Parotid gland (tissue), 1 donor: ENCODE measurements around the gene IPO13.

- PRO-cap = no peak
Observed at GRCh38 chr1:43590941-43591679, 58.8 kb upstream of the KDM4A start.

DNA sequence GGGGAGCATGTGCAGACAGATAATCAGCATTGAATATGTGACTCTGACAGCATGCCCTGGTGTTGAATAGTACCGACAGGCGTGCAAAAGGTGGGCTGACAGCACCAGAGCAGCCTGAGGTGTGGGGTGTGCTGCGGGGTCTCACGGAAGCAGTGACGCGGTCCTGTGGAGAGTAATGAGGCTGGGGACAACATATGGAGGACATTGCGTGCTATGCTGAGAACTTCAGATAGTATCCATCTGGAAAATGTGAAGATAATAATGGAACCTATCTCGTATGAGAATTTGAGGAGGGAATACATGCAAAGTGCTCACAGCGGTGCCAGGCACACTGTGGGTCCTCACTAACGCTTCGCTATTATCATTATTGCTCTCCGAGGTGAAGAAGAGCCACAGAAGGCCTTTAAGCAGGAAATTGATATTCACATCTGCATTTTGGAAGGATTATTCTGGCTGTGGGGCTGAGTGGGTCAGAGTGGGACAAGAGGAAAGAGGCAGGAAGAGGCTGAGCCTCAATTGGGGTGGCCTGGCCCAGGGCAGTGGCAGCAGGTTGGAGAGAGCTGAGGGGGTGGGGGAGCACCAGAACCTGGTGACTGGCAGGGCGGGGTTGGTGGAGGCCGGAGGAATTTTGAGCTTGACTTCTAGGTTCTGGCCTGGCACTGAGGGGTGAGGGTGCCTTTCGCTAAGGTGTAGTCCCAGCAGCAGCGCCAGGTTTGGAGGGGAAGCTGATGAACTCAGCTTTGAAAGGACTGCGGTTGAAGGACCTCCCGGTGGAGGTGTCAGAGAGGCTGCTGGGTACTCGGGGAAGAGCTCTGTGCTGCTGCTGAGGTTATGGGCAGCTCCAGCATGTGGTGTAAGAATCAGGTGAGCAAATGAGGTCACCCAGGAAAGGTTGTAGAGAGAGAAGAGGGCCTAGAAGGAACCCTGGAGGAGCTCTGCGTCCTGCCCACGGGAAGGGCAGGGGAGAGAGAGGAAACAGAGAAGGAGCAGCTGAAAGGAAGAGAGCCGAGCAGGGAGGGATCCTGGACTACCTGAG, 33.7 kb upstream of the KDM4A start:
- PRO-cap = no peak

DNA sequence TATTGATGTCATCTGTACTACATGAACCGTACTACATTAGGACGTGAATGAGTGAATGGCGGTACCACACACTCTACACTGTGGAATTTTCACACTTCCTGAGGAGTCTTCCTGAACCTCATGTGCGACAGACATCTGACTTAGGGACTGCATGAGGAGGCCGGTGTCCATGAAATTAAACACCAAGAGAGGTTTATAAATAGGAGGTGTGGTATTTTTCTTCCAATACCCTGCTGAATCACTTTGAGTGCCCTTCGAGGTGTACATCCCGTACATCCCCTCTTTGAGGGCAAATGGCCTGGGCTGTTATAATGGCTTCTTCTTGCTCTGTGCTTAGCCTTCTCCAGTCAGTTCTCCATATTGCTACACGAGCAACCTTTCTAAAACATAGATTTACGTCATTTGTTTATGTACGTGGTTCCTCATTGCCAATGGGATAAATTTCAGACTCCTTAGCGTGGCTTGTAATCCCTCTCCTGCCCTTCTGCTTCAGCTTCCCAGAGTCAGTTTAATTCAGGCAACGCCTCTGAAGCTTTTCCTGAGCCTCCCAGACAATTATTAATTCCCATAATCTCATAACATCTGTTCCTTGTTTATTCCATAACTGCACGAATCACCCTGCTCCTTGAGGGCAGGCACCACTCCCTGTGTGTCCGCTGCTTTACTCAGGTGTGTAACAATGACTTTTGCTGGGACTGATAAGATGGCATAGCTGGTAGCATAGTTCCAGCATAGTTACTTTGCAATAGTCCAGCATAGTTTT, 9.4 kb downstream of the ST3GAL3 start:
- PRO-cap = no peak

GRCh38 chr1:43946196-43947390, at the start of gene IPO13:
IPO13 (plus strand) TSS chr1:43946950.
- PRO-cap = bidirectional peak, plus-strand start at chr1:43946962, minus-strand start at chr1:43946550

GRCh38 chr1:43966377-43967219, 3.2 kb upstream of the DPH2 start:
- PRO-cap = no peak

DNA sequence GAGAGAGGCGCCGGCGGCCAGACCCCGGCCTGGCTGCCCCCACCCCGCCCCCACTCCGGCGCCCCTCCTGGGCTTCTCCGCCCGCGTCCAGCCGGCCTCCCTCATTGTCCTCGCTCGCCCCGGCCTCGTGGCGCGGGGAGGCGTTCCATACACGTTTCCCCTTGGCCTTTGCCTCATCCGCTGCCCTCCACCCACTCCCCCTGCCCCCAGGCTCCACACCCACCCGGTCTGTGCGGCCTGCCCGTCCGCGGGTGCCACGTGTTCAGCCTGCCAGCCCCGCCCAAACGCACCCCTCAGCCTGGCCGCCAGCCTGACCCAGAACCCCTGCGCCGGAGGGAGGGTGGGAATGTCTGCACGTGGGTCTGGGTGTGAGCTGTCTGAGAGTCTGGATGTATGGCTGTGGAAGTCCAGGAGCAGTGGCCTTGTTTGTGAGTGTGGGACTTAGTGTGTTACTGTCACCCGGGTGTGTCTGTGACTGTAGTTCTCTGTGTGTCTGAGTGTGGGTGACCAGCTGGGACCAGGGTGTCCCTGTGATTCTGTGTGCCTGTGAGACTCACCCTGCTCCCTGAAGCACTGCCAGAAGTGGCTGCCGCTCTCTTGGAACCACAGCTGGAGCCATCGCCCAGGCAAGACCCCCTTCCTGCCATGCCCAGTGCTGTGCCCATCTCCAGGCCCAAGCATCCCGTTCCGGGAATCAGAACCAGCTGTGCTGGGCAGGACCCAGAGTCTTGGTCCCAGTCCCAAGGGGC, 783 bp downstream of the B4GALT2 start:
- PRO-cap = unidirectional peak, minus-strand start at position 116 of the sequence

DNA sequence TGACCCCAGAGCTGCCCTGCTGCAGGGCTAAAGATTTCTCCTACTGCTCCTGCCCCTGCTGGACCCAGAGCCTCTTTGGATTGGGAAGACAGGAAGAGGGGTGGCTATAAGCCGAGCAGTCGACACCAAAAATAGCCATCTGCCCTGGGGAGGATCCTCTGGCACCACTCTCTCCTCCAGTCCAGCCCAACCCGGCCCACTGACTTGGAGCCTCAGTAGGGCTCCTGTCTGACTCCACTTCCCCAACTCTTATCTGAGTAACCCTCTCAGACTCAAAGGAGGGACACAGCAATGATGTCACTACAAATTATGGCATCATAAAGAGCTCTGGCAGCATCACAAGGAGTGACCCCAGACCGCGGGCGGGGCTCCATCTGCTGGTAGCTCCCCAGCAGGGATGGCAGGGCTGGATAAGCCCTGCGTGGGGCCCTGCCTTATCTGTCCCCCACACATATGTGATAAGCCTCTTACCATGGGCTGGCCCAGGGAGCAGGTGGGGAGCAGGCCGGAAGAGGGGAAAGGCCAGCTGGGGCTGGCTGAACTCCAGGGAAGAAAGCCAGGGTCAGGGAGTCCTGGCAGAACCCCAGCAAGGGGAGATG, 4.5 kb upstream of the SLC6A9 start:
- PRO-cap = no peak

- PRO-cap = no peak
Observed at GRCh38 chr1:44217912-44218534, 4.8 kb downstream of the DMAP1 start.

DNA sequence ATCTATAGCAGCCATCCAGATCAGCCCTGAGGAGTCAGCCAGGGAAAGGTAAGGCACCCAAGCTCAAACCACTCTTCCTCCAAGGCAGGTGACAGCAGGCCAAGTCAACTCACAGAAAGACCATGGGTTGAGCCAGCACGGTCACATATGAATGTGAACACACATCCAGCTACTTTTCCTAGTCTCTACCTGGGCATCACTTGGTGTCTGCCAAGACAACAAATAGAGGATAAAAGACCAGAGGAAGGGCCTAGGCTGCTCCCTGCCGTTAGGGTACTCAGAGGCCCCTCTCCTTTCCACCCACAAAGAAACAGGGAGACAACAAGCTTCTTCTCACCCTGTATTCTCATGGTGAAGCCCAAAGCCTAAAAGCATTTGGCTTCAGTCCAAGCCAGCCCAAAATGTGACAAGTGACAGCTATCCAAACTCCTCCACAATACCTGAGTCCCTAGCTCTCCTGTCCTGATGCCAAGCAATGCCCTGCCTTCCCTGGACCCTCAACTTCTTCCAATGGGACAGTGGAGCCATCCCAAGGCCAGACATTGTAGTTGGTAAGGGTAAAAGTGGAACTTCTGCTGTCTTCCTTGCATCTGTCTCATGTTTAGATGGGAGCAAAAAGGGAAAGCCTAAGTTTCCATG, 55.4 kb downstream of the DMAP1 start:
- PRO-cap = no peak

DNA sequence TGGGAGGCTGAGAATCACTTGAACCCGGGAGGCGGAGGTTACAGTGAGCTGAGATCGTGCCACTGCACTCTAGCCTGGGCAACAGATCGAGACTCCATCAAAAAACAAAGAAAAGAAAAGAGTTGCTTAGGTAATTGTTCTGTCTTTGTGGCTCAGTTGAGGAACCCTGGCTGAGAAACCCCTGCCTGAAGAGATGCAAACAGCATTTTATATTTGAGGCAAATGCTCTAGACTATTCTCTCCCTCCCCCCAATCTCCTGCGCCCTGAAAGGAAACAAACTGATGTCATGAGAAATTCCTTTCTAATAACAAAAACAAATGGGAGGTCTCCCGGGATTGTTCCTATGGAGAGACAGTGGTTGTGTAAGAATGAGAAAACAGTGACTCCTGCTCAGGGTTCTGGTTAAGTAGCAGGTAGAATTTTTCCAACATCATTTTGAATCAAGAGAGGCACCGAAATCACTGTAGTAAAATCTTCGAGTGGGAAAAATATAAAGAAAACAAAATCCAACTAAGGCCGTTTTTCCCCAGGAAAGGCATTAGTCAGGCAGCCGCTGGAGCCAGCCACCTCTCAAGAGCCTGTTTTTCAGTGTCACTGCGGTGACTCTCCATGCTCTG, 80.1 kb downstream of the RNF220 start:
- PRO-cap = unidirectional peak, plus-strand start at position 434 of the sequence

GRCh38 chr1:44496552-44496939, 91.5 kb downstream of the RNF220 start:
- PRO-cap = no peak

- PRO-cap = no peak
Observed at GRCh38 chr1:44644573-44644876, 29.8 kb downstream of the TMEM53 start.

GRCh38 chr1:44778568-44778831, 3.2 kb downstream of the RPS8 start:
- PRO-cap = no peak

DNA sequence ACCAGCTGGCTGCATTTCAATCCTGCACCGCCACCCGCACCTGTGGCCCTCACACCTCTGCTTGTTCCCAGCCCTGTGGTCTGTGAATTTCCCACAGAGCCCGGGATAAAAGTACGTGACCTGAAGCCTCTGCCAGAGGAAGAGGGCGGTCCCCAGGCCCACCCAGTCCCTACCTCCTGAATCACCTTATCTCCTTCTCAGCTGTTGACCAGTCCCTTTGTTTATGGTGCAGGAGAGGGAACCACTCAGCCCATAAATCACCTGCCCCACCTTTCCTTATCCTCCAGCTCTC, 3.4 kb upstream of the BEST4 start:
- PRO-cap = no peak

DNA sequence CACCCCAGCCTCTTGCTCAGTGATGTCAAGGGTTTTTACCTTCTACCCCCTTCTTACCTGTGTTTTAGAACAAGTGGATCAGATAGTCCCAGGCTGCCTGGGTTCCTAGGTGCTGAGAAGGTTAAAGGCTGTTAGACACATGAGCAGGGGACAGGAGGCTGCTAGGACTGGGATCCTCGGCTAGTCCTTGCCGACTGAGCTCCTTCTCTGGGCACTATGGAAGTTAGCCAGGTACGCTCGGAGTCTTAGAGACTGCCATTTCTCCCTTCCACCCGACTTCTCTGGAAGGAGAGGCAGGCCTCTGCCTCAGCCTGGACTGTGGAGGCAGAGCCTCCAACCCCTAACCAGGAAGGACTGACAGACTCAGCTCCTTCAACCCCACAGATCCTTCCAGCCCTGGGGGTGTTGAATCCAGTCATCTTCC, 412 bp downstream of the DYNLT4 start:
- PRO-cap = no peak

DNA sequence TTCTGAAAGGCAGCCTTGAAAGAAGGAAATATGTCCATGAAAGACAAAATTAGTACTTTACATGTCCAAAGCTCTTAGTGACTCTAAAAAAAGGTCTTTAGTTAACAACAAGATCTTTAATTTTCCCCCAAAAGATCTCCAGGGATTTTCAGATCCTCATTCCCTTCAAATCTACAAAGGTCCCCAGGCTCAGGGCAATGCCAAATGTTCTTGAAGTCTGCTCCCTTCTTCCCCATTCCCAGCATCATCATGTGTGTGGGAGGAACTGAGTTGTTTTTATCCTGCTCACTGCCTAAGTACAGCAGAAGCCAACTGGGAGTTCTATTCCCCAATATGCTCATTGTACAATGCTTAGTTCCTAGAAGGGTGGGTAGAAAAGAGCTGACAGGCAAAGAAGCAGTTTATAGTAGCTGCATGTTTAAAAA, 60.2 kb upstream of the PTCH2 start:
- PRO-cap = no peak

- PRO-cap = no peak
Observed at GRCh38 chr1:45004256-45005068, 6.7 kb downstream of the HECTD3 start.

DNA sequence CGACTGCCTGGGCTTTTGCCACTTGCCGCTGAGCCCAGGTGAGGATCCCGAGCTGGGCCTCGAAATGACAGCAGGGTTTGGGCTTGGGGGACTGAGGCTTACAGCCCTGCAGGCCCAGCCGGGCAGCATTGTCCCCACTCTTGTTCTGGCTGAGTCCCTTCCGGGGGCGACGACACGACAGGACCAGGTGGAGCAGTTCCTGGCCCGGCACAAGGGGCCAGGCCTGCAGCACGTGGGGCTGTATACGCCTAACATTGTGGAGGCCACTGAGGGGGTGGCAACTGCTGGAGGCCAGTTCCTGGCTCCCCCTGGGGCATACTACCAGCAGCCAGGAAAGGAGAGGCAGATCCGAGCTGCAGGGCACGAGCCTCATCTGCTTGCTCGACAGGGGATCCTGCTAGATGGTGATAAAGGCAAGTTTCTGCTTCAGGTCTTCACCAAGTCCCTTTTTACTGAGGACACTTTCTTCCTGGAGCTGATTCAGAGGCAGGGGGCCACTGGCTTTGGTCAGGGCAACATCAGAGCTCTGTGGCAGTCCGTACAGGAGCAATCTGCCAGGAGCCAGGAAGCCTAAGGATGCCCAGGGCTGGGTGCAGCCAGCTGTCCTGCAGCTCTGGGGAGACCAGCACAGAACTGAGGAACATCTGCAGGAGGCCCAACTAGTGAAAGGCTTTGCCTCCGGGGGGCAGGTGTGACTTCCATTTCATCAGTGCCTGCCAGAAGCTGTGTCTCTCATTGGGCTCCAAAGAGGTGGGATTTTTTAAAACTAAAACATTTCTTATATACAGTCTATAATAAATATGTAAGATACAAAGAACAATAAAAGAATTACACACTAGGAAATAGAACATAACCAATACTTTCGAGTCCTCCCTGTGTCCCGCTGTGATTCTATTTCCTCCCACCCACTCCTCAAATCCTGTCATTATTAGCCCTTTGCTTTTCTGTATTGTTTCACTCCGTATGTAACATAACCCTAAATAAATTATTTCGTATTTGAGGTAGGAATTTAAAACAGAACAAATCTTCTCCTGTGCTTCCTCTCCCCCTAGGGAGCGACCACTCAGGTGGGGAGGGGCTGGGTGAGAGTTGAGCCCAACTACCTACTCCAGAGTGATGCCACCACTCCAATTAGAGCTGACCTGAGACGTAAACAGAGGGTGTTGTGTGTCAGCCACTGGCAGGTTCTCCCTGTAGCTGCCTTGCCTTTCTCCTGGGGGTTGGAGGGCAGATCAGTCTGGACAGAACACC, 1.4 kb downstream of the HPDL start:
- PRO-cap = no peak

DNA sequence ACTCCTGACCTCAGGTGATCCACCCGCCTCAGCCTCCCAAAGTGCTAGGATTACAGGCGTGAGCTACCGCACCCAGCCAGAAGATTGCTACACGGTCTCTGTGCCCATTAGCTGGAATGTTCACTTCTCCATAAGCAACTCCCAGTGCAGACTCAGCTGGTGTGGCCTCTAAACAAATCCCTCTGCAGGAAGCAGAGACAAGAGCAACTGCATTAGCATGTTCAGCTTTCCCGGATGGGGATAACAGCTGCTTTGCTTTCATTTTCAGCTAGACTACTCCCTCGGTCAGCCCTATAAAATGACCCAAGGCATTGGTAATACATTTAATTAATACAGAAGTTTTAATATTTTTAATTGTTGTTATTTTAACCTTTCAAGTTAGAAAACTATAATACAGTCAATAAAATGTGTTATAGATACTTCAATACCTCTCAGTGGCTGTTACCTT, 21.1 kb downstream of the TOE1 start:
- PRO-cap = no peak

GRCh38 chr1:45509323-45510503, 9.6 kb downstream of the MMACHC start:
- PRO-cap = no peak